SK-MEL-5 (cell line): ENCODE results near the gene CLTA.

DNA sequence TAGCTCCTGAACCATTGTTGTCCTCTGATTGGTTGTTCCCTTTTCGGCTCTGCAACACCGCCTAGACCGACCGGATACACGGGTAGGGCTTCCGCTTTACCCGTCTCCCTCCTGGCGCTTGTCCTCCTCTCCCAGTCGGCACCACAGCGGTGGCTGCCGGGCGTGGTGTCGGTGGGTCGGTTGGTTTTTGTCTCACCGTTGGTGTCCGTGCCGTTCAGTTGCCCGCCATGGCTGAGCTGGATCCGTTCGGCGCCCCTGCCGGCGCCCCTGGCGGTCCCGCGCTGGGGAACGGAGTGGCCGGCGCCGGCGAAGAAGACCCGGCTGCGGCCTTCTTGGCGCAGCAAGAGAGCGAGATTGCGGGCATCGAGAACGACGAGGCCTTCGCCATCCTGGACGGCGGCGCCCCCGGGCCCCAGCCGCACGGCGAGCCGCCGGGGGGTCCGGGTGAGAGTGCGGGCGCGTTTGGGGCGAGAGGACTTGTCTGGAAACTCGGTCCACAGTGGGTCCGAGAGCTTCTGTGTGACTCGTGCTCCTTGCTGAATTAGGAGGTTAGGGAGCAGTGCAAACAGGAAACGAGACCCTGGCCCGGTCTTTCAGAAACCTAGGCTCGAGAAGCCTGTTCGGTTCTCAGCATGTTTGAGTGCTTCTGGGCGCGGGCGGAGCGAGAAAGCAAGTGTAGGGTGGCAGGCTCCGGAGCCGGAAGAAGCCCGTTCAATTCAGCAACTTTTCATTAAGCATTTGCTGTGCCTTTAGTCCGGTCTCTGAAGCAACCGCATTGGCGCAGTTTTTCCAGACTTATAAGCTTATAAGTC is at the start of gene CLTA:
CLTA (plus strand) TSS at position 92 of the 812 bp plus-strand sequence.
RAMPAGE:
- cytosol, long total RNA: no peak
- long total RNA: start-site peak on the plus strand centred at position 104 of the sequence, 64 bp wide, 75 and 71 reads in 2 replicates
- nucleus, long total RNA: no peak

GRCh38 chr9:36193101-36193394 is 2.3 kb downstream of the CLTA start:
RAMPAGE:
- cytosol, long total RNA: no peak
- long total RNA: no peak
- nucleus, long total RNA: no peak

RAMPAGE:
- cytosol, long total RNA: no peak
- long total RNA: no peak
- nucleus, long total RNA: no peak
These were observed 6.7 kb downstream of the GNE start for GRCh38 chr9:36251454-36251977.

DNA sequence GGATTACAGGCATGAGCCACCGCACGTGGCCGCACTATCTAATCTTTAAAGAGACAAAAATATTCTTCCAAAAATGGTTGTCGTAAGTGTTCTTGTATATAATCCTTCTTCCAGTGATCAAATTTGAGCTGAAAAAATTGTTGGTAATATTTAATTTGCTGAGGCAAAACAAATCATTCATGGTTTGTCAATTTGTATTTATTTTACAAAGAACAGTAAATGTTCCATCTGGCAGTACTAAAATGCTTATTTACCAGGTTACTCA is 6.1 kb downstream of the GNE start:
RAMPAGE:
- cytosol, long total RNA: no peak
- long total RNA: no peak
- nucleus, long total RNA: no peak

GRCh38 chr9:36316569-36317254 is 58.5 kb upstream of the GNE start:
RAMPAGE:
- cytosol, long total RNA: no peak
- long total RNA: no peak
- nucleus, long total RNA: no peak

GRCh38 chr9:36317593-36318434 is 59.6 kb upstream of the GNE start:
RAMPAGE:
- cytosol, long total RNA: no peak
- long total RNA: no peak
- nucleus, long total RNA: no peak

GRCh38 chr9:36413981-36414534 is 14.0 kb upstream of the RNF38 start:
RAMPAGE:
- cytosol, long total RNA: no peak
- long total RNA: no peak
- nucleus, long total RNA: no peak

DNA sequence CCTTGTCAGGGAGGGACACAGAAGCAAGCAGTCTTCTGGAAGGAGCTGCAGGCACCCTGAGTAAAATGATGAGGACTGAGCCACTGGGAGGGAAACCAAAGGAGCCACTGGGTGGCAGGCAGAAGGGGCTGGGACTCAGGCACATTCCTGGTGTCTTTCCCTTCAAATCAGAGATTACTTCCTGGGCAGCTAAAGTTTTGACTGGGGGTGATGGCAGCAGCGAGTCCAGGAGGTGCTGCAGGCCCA is 109.2 kb downstream of the PAX5 start:
RAMPAGE:
- cytosol, long total RNA: no peak
- long total RNA: no peak
- nucleus, long total RNA: no peak

GRCh38 chr9:36995853-36996598 is 38.0 kb downstream of the PAX5 start:
RAMPAGE:
- cytosol, long total RNA: no peak
- long total RNA: no peak
- nucleus, long total RNA: no peak

DNA sequence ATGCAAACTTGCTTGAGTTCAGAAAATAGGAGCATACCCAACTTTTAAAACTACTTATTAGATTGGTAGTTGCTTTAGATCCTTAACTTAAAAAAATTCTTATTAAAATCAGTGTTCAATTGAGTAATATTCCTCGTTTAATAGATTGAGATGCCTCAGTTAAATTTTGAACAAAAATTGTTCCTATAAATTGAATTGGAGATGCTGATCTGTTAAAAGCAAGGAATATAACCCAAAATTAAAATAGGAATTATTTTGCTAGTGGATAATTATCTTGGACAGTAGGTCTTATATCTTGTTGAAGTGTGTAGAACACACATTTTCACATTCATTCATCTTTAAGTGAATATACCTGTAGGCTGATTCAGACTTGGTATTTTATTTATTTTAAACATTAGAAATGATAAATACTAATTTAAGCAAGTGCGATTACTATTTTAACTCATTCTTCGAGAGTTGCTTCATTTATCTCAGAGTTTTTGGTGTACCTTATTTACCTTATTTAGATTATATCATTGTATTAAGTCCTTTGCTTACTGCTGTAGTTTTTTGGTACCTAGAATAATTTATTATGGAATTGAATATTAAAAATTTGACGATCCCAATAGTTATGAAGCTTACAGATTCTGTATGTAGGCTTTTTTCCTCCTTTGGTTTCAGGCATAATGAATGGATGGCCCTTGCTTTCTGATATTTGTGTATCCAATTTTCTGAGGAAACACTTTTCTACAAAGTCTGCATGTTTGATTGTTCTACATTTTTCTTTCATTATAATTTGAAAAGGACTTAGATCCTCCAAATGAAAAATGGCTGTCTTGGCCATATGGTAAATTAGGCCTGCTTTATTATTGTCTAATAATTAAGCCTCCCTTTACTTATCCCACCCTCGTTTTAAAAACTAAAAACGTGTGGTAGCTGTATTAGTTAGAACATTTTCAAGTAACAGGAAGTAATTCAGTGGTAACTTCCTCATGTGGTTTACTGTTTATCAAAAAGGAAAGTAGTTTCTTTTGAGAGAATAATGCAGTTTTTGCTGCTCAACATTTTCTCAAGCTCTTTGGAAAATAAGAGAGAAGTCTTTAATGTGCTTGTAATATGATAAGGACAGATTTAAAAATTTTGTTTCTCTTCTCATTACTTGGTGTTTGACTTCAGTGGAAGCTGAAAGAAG is 25.7 kb downstream of the ZCCHC7 start:
RAMPAGE:
- cytosol, long total RNA: no peak
- long total RNA: no peak
- nucleus, long total RNA: no peak

GRCh38 chr9:37356977-37357963 is 65.2 kb upstream of the GRHPR start:
RAMPAGE:
- cytosol, long total RNA: no peak
- long total RNA: no peak
- nucleus, long total RNA: no peak

RAMPAGE:
- cytosol, long total RNA: no peak
- long total RNA: no peak
- nucleus, long total RNA: no peak
These were observed 19.5 kb upstream of the GRHPR start for GRCh38 chr9:37402862-37403605.

GRCh38 chr9:37424117-37424510 is 1.6 kb downstream of the GRHPR start:
RAMPAGE:
- cytosol, long total RNA: no peak
- long total RNA: no peak
- nucleus, long total RNA: no peak

RAMPAGE:
- cytosol, long total RNA: no peak
- long total RNA: no peak
- nucleus, long total RNA: no peak
These were observed 1.9 kb downstream of the FBXO10 start for GRCh38 chr9:37574110-37574931.

DNA sequence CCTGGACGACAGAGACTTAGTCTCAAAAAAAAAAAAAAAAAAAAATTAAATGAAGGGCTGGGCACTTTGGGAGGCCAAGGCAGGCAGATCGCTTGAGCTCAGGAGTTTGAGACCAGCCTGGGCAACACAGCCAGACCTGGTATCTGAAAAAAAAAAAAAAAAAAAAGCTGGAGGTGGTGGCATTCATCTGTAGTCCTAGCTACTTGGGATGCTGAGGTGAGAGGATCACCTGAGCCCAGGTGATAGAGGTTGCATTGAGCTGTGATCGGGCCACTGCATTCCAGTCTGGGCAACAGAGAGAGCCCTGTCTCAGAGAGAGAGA is 24.3 kb upstream of the FRMPD1 start:
RAMPAGE:
- cytosol, long total RNA: no peak
- long total RNA: no peak
- nucleus, long total RNA: no peak

DNA sequence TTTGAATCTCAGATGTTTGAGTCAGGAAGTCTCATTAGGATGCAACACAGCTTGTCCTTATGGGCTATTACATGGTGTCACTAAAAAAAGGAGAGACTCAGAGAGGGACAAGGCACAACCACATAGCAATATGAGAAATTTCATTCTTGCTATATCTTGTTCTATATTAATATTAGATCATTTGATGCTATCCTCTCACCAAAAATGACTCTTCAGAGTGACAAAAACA is 3.9 kb upstream of the FRMPD1 start:
RAMPAGE:
- cytosol, long total RNA: no peak
- long total RNA: no peak
- nucleus, long total RNA: no peak

GRCh38 chr9:37904648-37905048 is 721 bp upstream of the SLC25A51 start:
RAMPAGE:
- cytosol, long total RNA: no peak
- long total RNA: no peak
- nucleus, long total RNA: no peak

GRCh38 chr9:37994682-37995447 is 74.2 kb downstream of the SHB start:
RAMPAGE:
- cytosol, long total RNA: no peak
- long total RNA: no peak
- nucleus, long total RNA: no peak

GRCh38 chr9:38035848-38036749 is 32.9 kb downstream of the SHB start:
RAMPAGE:
- cytosol, long total RNA: no peak
- long total RNA: no peak
- nucleus, long total RNA: no peak

DNA sequence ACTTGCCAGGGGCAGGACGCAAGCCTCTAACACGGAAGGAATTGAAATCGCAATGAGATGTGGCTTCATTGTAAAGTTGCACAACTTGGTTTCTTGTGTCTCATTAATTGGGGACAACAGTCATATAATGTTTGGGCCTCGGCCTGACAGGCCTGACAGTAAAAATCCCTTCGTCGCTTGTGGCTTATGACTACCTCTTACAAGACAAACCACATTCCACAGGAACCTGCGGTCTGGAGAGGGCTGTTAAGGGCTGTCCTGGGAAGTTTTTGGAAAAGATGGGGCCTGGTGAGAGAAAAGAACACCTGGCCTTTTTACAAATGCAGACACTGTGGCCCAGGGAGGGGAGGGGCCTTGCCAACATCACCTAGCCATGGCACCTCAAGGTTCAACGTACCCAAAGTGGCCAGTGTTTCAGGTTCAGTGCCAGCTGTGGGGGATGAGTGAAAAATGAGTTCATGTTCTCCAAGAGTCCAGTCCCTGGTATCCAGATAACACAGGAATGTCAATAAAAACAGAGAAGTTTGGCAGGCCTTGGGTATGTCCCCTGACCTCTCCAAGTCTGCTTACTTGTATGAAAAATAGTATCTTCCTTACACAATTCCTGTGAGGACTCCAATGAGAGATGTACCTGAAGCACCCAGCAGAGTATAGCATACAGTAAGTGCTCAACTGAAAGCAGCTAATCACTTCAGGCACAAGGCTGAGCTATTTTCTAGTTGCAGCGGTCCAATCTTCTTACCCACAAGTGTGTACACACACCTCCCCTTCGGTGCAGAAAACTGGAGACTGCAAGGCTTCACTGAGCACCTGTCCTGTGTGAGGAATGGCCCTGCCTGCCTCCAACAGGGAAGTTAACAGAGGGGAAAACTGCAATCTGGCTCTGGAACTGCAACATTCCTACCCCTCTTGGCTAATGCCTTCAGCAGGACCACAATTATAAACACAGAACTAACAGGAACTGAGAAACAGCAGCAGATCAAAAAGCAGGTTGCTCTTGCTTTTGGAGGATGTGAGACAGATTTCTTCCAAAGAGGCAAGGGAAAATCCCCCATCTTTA is 22.0 kb downstream of the SHB start:
RAMPAGE:
- cytosol, long total RNA: no peak
- long total RNA: no peak
- nucleus, long total RNA: no peak